HTR-8/SVneo (cell line): Measurements from ENCODE around the genes OBP2B and SLC2A6.

- RRBS: no CpG with 5 or more reads among the region's 7 CpGs
Measured at GRCh38 chr9:131727237-131727747, 12.6 kb downstream of the RAPGEF1 start.

DNA sequence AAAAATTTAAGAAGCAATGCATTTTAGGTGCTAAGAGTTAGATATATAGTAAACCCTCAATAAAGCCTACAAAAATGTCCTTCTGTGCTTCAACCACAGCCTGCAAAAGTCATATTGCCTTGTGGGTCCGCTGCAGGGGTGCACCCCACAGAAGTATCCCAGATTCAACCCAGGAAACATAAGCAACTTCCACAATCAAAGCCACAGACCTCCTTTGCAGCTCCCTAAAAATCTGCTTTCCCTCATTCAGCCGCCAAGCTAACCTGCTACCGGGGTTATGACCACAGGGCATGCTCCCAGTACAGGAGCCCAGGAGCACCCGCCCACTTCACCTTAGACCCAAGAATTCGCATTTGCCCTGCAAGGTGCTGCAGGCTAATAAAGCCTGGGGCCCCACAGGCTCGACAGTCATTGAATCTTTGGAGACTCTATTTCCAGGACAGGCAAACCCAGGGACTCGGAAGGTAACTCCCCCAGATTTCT, 1.2 kb downstream of the RAPGEF1 start:
- RRBS: no CpG with 5 or more reads among the region's 7 CpGs

DNA sequence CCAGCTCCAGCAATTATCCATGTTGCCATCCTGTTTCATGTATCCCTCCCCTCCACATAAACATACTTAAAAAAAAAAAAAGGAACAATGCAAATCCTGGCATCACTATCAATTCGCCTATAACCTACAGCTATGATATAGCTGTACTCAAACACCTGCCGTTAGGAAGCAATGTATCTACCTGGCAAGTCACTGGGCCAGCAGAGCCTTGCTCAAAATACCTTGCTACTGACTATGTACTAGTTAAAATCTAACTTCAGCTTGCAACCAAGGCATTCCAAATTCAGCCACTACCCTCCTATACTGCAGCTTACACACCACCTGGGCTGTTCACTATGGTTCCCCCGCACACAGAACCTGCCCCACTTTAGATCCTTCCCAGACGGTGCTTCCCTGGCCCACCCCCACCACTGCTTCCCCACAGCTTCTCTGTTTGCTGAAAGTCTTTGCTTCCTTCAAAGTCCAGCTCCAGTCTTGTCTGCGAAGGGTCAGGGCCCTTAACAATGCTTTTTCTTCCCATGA, 89.9 kb downstream of the MED27 start:
- RRBS: no CpG with 5 or more reads among the region's 5 CpGs

DNA sequence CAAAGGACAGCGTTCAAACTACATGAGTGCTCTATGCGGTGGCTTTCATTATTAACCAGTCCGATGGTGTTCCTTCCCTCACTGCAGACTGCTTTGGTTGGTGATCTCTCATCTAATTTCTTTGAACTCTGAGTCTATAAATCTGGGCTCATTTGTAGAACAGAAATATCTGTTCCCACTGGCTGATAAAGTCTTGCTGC, 82.0 kb downstream of the MED27 start:
- RRBS: no CpG with 5 or more reads among the region's 3 CpGs

- RRBS: no CpG with 5 or more reads among the region's 5 CpGs
Measured at GRCh38 chr9:132295553-132296284, 59.1 kb downstream of the SETX start.

GRCh38 chr9:132942505-132943141, 1.8 kb downstream of the TSC1 start:
- RRBS: no CpG with 5 or more reads among the region's 5 CpGs

- RRBS: no CpG with 5 or more reads among the region's 11 CpGs
Measured at GRCh38 chr9:133032137-133032616, 1.4 kb downstream of the GTF3C5 start.

- RRBS: no CpG with 5 or more reads among the region's 21 CpGs
Measured at GRCh38 chr9:133060894-133061747, 660 bp upstream of the CEL start.

- RRBS: no CpG with 5 or more reads among the region's 3 CpGs
Measured at GRCh38 chr9:133075847-133076412, 14.1 kb downstream of the CEL start.

DNA sequence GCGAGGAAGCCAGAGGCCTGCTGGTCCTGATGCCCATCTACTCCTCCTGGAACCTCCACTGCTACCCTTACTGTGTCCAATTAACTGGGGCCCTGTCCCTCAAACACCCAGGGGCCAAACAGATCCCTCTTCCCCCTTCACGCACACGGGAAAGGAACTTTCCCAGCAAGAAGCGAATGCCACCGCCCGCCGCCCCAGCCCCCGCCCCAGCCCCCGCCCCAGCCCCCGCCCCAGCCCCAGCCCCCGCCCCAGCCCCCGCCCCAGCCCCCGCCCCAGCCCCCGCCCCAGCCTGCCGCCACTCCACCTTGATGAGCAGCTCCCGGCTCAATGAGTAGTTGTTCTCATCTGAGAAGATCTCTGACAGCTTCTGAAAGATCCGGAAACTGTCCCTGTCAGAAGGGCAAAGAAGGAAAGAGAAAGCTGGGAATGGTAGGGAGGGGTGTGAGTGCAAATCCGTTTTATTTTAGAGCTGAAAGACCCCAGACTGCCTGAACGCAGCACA, 15.4 kb downstream of the RALGDS start:
- RRBS: 100% methylated on average over 2 of the region's 19 CpGs

DNA sequence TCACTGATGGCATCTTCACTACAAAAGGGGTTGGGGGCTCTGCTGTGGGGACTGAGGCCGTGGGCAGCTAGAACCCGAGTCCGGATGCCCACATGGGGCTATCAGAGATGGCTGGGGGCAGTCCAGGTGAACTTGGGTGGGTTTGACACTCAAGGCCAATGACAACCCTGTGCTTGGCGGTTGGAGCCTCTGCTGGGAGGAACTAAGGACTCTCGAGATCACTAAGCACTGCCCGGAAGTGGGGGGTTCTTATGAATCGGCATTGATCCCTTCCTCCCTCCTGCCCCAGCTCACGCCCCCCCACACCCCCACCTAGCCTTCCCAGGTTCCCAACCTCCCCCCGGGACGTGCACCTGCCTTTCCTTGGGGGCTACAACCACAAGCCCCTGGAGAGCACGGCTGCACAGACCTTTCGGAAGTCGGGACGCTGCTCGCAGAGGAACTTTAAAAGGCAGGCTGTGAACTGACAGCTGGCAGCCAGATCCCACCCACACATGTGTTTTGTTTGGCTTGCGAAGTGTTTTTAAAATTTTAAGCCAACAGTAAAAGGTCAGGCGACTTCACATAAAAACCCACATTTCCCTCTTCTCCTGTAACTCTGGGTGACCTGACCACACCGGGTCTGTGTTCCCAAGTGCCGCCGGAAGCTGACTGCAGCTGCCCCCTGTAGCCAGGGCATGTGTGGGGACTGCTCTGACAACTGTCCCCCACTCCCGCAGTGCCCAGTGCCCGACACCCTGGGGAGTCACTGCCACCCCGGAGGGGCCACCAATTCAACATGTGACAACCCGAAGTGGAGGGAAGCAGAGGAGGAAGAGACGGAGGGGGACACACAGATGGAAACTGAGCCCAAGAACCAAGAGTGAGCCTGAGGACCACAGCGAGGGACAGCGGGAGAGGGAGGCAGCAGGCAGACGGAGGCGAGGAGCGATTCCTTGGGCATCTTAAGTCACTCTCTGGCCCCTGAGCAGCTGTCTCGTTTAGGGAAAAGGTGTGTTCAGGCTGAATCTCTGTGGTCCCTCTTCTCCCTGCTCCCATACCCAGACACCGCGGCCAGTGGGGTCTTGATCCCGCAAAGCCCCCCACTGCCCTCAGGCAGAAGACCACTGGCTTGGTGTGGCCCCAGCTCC, 5.2 kb upstream of the RALGDS start:
- RRBS: 92% methylated on average over 6 of the region's 34 CpGs

- RRBS: no CpG with 5 or more reads among the region's 24 CpGs
Measured at GRCh38 chr9:133133684-133134568, 12.9 kb upstream of the RALGDS start.

DNA sequence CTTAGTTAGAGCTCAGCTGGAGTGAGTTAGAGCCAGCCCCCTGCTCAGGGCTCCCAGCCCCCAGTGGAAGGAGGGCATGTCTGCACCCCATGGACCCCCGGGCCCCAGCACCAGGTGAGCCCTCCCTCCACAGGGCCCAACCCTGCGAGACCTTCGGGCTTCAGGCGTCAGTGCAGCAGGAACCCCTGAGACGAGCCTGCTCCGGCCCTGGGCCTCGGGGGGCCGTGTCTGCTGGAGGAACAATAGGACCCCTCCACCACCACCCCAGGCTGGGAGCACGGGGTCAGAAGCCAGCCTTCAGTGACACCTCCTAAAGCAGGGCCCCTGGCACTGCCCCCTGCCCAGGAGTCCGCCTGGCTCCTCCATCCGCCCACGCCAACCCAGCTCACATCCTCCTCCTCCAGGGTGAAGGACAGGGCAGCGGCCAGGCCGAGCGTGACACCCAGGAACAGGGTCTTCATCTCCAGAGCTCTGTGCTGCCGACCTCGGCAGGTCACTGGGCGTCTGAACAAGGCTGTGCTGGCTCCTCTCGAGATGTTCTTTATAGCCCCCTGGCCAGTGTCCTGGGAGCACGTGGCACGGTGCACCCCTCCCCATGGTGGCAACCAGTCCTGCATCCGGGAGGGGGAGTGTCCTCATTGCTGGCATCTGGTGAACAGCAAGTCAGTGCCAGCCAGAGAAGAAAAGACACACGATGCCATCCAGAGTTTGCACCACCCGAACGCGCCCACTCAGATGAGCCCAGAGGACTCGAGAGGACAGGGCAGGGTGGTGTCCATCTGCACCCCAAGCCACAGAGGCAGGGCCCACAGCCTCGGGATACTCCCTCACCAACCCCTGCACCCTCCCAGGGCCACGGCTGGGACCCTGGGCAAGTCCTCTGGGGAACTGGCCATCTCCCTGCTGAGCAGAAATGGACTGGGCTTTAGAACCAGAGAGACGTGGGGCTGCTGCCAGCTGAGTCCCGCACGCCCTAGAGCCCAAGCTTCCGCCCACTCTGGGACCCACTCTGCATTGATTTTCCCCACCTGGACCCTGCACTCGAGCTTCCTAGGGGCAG, at the start of gene OBP2B:
Gene OBP2B (minus strand): TSS at position 512 of the 1,060 bp plus-strand sequence.
- RRBS: no CpG with 5 or more reads among the region's 34 CpGs

DNA sequence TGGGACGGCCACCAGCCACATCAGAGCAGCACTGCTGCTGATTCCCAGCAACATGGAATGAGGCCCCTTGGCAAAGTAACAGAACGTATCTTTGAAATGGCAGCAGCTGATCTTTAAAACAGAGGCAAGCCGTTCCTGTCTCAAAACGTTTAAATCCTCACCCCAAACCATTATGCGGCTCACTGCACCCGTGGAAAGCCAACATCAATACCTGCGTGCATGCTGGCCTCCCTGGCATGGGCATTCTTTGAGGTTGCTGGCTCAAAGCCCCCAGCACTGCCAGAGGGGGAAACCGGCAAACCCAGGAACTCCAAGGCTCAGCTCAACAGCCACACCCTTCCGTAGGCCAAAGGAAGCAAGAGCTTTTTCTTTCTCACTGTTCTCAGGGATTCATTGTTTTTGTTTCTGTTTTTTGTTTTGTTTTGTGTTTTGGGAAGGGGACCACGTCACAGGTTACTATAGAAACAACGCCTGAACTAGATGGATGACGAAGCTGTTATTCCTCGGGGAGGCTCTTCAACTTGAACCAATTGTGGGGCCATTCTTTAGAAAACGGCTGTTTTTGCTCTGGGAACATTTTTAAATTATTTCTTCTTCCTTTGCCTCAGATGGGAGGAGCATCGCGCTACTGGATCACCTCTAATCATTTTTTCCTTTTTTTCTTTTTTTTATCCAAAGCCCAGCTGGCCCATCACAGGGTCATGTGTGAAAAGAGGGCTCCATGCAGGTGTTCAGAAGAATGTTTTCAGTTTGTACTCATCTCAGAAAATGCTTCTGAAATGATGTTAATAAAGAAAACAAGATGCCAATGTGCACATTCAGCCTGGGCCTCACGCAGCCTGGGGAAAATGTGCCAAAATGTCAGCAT, 28.3 kb upstream of the OBP2B start:
- RRBS: no CpG with 5 or more reads among the region's 17 CpGs

DNA sequence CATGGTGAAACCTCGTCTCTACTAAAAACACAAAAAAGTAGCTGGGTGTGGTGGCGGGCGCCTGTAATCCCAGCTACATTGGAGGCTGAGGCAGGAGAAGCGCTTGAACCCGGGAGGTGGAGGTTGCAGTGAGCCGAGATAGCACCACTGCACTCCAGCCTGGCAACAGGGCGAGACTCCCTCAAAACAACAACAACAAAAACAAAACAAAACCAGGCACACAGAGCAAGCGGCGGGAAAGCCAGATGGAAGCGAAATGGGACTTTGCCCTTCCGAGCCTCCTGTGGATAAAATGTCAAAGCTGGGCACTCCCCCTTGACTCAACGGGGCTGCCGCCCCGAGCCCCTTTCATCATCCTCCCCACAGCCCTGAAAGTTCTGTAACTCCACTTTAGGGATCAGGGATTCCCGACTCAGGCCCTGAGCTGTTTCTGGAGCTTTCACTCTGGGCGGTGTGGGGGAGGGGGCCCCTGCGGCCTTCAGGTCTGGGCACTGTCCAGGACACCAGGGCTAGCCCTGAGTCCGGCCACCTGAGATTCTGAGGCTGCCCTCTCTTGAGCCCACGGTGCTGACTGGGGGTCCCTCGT, 30.5 kb upstream of the OBP2B start:
- RRBS: no CpG with 5 or more reads among the region's 20 CpGs

DNA sequence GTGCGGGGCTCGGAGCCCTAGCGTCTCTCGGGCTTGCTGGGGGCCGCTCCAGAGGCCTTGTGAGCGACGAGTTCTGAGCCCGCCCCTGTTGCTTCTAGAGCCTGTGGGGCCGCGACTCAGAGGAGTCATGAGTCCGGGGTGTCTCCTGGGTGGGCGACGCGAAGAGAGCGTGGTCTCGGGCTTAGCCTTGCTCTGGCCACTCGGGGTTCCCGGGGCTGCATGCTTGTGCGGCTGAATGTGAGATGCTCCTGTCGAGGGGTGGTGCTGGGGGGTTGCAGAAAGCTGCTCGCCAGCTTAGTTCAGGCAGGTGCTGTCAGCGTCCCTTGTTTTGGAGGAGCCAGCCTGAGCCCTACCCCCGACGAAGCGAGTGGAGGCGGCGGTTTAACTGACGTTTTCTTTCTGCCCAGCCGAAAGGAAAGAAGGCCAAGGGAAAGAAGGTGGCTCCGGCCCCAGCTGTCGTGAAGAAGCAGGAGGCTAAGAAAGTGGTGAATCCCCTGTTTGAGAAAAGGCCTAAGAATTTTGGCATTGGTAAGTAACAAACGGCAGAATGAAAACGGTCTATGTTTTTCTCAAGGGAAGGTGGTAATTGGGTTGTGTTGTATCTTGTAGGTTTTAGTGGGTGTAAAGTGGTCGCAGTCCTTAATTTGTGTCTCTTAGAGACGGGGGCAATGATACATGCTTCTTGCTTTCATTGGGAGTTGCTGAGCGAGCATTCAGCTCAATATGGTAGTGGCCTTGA, 666 bp downstream of the RPL7A start:
- RRBS: 2% methylated on average over 8 of the region's 36 CpGs

GRCh38 chr9:133351728-133353081, 4.1 kb downstream of the SURF1 start:
- RRBS: no CpG with 5 or more reads among the region's 20 CpGs

DNA sequence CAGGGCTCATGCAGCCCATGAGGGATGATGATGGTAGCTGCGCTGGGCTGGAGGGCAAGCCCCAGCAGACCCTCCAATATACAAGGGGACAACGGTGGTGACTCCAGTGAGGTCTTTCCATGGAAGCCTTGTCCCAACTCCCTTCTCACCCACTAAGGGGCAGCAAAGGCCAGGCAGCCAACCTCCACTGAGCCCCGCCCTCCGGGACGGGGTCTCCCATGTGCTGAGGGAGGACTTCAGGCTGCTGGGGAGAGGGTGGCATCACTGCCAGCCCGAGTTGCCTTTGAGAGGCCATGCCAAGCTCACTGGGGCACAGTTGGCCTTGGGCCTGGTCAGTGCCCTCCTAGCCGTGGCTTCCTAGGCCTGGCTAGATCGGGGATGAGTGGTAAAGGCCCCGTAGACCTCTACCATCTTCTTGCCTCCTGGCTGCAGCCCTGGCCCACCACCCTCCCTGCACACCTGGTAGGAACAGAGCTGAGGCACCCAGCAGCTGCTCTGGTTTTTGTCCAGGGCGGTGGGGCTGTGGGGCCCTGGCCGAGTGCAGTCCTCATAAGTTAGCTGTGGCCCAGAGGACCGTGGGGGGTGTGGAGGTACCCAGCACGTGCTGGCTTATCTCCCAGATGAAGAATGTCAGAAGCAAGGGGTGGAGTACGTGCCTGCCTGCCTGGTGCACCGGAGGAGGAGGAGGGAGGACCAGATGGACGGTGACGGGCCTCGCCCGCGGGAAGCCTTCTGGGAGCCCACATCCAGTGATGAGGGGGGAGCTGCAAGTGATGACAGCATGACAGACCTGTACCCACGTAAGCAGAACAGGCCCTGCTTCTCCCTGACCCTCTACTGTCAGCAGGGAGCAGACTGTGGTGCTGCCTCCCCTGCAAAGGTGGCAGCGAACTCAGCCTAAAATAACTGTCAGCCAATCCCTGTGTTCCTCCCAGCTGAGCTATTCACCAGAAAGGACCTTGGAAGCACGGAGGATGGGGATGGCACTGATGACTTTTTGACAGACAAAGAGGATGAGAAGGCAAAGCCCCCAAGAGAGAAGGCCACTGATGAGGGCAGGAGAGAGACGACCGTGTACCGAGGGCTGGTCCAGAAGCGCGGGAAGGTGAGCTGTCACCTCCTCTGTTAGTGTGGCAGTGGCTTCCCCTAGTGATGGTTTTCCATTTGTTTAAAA, 3.4 kb downstream of the SURF2 start:
- RRBS: no CpG with 5 or more reads among the region's 28 CpGs

- RRBS: no CpG with 5 or more reads among the region's 15 CpGs
Measured at GRCh38 chr9:133370304-133371249, 5.3 kb downstream of the SURF4 start.

GRCh38 chr9:133478898-133479912, at the start of gene SLC2A6:
TSS of gene SLC2A6 (minus strand) at chr9:133479099.
- RRBS: 2% methylated on average over 35 of the region's 91 CpGs